Melanocyte of skin (primary cell): ENCODE results near the genes HNRNPAB and ZNF879.

DNA sequence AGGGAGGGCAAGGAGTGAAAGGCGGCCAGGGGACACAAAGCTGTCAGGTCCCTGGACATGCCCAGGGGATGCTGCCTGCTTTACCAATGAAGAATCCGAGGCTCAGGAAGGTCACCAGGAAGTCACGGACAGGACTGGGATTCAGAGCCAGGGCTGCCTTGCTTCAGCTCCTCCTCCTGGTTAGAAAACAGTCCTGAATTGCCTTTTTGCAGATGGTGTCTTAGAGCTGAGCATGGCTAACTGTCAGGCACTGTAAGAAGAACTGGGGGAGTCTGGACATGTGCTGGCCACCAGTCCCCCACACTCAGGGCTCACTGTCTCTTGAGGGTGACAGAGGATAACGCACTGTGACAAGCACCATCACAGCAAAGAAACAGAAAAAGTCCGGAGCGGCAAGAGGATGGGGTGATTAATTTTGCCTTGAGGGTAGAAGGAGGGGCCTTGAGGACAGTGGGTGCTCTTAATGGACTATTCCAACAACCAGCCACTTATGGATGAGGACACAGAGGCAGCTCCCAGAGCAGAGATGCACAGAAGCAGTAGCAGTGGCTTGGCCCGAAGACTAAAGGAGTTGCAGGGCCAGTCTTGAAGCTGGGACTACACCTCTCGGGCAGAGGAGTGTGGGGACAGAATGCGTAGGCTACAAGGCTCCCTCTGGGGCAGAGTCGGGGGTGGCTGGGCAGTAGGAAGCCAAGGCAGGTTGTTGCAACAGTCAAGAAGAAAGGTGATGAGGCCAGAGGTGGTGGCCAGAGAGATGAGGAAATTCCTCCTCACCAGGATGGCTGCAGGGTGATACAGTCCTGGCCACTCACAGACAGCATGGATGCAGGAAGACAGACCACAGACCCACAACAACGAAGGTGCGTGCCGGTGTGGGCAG lies 5.1 kb upstream of the N4BP3 start:
- CAGE, long polyA plus RNA, 2 experiments = no peak in any of the 2 experiments

- CAGE, long polyA plus RNA, 2 experiments = no peak in any of the 2 experiments
Measured at GRCh38 chr5:178146466-178146988, 7.2 kb downstream of the NHP2 start.

GRCh38 chr5:178204446-178205283 lies at the start of gene HNRNPAB:
TSS of gene HNRNPAB (plus strand) at chr5:178204533.
- CAGE, long polyA plus RNA, 2 experiments = start-site peak on the plus strand in 2 of 2 experiments, at chr5:178204531-178204641 at its widest, 540 to 849 reads per replicate

DNA sequence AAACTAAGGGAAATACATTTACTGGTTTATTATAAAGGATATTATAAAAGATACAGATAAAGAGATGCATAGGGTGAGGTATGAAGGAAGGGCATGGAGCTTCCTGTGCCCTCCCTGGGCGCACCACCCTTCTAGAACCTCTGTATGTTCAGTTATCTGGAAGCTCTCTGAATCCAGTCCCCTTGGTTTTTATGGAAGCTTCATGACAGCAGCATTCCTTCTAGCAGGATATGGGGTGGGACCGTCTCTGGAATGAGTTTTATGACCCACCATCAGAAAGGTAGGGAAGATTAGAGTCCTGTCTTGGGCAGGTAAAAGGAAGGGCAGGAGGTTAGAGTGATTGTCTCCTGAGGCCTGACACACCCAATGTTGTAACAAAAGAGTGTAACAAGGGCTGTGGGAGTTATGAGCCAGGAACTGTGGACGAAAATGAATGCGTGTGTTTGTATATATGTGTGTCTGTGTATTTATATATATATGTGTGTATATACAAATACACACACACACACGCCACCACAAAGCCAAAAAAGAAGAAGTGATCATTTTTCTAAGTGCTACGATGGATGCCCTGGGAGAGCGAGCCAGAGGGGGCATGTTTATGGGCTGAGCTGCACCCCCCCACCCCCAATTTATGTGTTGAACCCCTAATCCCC lies 6.0 kb downstream of the PHYKPL start:
- CAGE, long polyA plus RNA, 2 experiments = no peak in any of the 2 experiments

DNA sequence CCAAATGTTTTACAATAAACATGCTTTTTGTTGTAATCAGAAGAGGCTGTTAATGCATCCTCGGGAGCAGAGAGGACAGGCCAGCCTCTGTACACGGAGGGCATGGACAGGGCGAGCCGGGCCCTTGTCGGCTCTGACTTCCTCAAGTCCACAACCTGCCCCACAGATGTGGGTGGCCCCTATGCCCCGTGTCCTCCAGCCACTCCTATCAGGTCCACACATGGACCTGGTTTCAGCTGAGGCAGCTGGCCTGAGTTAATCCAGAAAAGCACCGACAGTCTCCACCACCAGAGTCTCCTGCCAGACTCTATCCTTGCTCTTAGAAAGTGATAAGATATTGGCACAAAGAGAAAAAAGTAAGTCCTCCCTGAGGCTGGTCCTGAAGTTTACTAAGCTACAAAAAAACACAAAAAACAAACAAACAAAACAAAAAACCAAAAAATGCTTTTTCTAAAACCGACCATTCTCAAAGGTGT lies 52.4 kb upstream of the PHYKPL start:
- CAGE, long polyA plus RNA, 2 experiments = no peak in any of the 2 experiments

GRCh38 chr5:178384108-178384554 lies 151.5 kb upstream of the PHYKPL start:
- CAGE, long polyA plus RNA, 2 experiments = no peak in any of the 2 experiments

DNA sequence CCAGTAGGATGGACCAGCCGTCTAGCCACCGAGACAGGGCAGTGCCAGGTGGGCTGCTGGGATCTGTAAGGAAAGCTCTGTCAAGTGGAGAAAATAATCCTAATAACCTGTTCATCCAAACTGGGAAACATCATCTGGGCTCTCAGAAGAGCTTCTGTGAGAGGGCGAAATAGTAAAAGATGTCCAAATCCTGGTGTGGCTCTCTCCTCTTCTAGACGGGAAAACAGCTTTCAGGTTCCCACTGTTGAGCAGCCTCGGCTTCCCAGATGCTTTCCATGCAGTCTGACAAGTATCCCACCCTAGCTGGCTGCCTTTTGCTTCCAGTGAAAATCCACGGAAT lies 129.9 kb downstream of the COL23A1 start:
- CAGE, long polyA plus RNA, 2 experiments = no peak in any of the 2 experiments

DNA sequence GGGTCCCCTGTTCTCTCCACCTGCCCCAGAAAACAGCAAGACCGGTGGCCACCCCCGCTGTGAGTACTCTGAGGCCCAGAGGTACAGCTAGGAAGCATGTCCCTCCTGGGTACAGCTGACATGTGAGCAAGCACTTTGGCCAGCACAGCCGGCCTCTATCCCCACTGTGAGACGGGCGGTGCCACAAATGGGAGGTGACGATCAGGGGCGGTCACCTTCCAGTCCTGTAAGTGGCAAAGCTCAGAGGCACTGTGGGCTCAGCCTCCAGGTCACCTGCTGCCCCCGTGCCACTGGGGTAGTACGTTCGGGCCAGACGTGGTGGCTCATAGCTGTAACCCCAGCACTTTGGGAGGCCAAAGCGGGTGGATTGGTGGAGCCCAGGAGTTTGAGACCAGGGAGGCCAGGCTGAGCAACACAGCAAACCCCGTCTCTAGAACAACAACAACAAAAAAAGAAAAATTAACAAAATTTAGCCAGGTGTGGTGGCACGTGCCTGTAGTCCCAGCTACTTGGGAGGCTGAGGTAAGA lies 45.7 kb downstream of the COL23A1 start:
- CAGE, long polyA plus RNA, 2 experiments = no peak in any of the 2 experiments

DNA sequence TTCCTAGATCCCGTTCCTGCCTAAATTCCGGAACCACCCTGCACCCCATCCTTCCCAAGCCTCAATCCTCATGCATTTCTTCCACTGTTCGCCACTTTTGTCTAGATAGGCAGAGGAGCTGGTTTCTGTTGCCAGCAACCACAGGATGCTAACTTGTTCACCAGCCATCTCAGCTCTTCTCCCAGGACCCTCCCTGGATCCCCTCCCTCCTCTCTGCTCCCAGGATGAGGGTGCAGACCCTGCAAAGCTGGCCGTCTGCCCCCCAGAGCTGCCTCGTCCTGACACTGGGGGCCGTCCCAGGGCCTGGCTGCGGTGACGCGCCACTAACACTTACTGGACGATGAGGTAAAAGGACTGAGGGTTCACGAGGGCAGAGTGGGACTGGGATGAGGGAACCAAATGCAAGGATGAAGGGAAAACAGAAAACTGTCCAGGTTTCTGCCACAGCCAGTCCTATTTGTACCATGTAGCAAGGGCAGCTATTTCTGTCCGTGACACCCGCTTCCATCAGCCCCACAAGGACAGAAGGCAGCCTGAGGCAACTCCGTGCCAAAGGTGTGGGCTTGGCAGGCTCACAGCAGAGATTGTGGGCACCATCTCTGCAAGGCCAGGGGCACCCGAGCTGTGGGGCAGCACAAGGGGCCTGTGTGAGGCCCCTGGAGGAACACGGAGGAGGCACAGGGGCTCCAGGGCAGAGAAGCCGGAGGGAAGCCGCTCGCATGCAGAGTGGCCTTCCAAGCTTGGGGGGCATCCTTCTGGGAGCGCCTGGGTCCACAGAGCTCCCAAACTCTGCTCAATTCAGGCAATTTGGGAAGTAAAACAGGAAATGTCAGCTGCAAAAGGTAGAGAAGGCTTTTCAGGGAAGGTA lies 43.7 kb downstream of the COL23A1 start:
- CAGE, long polyA plus RNA, 2 experiments = no peak in any of the 2 experiments

DNA sequence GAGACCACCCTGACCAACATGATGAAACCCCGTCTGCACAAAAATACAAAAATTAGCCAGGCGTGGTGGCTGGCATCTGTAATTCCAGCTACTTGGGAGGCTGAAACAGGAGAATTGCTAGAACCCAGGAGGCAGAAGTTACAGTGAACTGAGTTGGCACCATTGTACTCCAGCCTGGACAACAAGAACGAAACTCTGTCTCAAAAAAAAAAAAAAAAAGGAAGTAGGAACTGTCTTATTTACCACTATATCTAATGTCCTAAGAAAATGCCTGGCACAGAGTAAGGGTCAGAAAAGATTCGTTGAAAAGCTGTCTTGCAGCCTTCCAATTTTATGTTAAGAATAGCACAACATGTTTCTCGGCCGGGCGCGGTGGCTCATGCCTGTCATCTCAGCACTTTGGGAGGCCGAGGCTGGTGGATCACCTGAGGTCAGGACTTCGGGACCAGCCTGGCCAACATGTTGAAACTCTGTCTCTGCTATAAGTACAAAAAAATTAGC lies 55.7 kb upstream of the ZNF354B start:
- CAGE, long polyA plus RNA, 2 experiments = no peak in any of the 2 experiments

GRCh38 chr5:179023379-179024352 lies at the start of gene ZNF879:
TSS of gene ZNF879 (plus strand) at chr5:179023804.
- CAGE, long polyA plus RNA, 2 experiments = no peak in any of the 2 experiments

DNA sequence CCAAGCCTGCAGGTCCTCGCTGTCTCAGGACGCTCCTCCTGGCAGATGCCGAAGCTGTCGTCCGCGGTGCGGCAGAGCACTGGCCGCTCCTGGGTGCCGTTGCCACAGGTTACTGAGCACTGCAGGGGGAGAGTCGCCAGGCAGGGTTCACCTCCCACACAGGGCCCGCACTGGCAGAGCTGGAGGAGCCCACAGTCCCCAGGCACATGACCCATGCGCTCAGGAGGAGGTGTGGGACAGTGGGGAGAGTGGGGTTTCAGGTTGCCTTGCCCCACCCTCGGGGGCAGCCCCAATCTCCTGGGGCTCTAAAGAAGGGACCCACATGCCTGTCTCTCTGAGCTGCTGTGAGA lies 62.5 kb downstream of the ZNF354C start:
- CAGE, long polyA plus RNA, 2 experiments = no peak in any of the 2 experiments

DNA sequence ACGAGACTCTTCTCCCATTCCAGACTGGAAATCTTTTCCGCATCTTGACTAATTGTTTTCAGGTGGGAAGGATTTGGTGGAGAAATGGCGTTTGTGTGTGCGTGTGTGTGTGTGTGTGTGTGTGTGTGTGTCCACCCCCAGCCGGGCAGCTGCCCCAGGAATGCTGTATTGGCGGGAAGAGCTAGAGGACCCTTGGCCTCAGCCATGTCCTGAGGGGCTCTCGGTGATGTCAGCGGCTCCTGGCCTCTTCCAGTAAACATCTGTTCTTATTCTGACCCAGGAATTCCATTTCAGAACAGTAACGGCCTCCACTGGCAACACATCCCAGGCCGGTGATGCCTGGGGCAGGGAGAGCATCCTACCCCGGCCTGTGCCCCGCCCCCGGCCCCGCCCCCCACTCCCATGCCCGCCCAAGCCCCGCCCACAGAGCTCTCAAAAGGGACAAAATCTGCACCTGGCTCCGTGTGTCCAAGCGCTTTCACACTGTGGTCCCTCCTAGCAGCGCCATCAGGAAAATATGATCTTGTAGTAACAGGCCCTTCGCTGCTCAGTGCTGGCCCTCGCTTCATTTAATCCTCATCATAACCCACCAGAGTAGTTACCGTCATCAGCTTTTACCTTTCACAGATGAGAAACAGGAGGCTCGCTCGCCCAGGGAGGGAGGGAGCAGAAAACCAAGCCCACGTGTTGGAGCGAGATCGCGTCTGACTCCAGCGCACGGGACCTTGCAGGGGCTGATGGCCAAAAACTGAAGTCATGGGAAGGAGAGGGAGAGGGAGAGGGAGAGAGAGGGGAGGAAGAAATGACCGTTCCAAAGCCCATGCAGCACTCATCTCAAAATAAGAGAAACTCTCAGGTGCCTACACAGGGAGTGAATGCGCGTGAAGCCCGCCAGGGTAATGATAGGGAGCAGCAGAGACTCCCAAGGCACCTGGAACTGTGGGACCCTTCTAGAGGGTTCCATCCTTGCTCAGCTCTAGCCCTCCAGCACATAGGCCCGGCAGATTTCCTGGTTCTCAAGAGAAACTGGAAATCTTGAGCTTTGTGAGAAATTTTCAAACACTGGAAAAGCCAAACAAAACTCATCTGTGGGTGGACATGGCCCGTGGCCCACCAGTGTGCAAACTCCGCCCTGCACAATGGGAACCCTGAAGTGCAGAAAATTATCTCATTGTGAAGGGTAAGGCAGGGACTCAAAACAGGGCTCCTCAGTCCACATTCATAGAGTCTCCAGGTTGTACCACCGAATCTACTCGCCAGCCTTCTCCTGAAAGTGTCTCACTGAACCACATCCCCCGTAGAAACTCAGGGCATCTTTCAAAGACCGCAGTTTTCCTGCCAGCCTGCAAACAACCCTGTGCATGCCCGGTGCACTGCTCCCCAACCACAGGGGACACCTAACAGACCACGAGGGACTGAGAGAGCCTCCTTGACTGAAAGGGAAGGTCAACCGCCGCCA lies 18.6 kb downstream of the ADAMTS2 start:
- CAGE, long polyA plus RNA, 2 experiments = no peak in any of the 2 experiments

- CAGE, long polyA plus RNA, 2 experiments = no peak in any of the 2 experiments
Measured at GRCh38 chr5:179356486-179356796, 11.2 kb upstream of the ADAMTS2 start.

GRCh38 chr5:179559289-179560442 lies 9.3 kb downstream of the RUFY1 start:
- CAGE, long polyA plus RNA, 2 experiments = no peak in any of the 2 experiments

DNA sequence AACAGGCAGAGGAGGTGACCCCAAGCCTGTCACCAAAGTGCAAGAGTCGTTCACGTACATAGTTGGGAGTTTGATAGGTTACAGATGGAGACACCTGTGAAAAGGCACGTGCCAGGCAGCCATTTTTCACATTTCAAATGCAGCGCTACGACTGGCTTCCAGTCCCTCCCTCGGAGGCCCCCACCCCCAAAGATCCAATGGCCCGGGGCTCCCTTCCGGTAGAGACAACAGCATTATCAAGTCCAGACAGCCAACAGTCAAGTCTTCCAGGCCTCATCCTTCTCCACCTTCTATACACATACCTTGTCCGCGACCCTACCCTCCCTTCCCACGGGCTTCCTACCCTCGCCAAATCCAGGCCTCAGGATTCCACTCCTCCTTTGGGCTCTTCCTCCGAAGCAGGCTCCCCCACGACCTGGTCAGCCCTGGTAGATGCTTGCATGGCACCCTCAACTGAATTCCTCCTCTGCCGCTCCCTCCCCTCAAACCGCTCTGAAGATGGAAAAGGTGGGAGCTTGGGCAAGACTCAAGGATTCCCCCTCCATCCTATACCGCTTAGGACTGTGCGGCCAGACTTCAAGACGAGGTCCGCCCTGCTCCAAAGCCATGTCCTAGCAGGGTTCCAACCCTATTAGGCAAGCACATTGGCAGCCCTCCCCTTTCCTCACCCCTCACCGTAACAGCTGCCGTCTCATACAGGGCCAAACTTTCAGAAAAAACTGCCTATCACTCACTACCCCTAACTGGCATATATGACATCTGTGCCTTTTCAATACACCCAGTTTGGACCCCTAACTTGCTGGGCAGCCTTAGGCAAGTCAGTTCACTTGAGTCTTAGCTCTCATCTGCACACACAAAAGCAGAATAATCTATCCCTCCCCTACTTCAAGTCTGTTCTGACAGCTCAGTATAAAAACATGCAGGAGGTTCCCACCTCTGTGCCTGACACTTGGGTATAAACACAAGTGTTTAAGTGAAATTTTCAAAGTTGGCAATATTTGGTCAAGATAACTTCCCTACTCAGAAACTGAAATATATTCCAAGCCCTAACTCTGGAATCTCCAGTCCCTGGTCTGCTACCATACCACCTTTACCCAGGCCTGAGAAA lies 12.9 kb downstream of the HNRNPH1 start:
- CAGE, long polyA plus RNA, 2 experiments = no peak in any of the 2 experiments

DNA sequence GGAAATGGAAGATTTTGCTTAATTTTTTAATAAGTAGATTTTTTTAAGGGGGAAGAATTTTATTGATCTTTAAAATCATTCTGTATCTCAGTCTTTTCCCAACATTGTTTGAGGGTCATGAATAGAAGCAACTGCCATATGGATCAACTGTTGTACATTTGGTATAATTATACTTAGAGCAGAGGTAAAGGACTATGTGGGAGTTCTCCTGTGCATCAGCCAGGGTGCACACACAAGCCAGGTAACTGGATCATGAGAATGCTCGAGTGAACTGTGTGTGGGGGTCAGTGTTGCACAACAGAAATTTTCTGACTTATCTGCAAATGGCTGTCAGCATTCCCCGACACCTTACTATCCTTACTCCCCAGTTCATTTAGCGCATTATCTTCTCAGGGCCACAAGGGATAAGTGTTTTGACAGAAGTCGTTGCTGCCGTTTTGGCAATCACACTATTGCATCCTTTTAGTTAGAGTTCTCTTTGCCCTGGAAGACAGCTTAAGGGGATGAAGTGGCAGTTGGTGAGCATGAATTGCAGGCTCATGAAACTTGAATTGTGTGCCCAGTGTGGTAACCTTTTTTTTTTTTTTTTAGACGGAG lies 1.6 kb downstream of the CANX start:
- CAGE, long polyA plus RNA, 2 experiments = no peak in any of the 2 experiments

GRCh38 chr5:179817935-179818475 lies 2.7 kb upstream of the SQSTM1 start:
- CAGE, long polyA plus RNA, 2 experiments = no peak in any of the 2 experiments

DNA sequence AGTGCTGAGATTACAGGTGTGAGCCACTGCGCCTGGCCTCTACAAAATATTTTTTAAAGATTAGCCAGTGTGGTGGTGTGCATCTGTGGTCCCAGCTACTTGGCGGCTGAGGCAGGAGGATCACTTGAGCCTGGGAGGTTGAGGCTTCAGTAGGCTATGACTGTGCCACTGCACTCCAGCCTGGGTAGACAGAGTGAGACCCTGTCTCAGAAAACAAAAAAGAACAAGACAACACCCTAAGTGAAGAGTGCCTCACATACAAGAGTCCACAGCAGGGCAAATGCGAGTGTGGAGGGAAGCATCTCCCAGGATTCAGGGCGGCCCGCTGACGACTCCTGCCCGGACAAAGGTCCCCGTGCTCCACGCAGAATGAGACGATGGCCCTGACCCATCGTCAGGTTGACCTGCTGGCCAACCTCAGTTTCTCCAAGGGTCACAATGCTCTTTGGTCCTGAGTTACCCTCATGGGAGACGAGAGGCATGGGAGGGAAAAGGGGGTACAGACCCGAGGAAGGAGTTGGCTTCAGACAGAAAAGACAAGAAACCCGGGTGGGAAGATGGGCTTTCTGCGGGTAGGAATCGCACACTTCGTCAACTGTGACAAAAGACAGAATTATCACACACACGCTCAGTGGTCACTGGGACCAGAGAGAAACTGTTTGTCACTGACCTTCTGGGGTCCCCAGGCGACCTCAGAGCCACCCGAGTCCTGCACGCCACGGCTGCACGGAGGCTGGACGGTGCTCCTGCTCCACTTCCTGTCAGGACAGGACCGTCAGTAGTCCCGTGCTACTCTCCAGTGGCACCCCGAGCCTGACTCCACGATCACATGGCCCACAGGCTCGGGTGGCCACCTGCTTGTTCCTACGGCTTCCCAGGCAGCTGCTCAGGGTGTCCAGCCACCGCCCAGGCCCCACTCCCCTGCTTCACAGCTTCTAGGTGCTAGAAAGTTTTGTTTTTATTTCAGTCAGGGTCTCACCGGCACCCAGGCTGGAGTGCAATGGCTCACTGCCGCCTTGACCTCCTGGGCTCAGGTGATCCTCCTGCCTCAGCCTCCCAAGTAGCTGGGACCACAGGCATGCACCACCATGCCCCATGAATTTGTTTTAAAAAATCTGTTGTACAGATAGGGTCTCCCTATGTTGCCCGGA lies 18.0 kb downstream of the MRNIP start:
- CAGE, long polyA plus RNA, 2 experiments = no peak in any of the 2 experiments

- CAGE, long polyA plus RNA, 2 experiments = no peak in any of the 2 experiments
Measured at GRCh38 chr5:179912713-179913554, 5.2 kb upstream of the TBC1D9B start.